Placental epithelial cell (primary cell): ENCODE measurements around the gene ABCC6.

DNA sequence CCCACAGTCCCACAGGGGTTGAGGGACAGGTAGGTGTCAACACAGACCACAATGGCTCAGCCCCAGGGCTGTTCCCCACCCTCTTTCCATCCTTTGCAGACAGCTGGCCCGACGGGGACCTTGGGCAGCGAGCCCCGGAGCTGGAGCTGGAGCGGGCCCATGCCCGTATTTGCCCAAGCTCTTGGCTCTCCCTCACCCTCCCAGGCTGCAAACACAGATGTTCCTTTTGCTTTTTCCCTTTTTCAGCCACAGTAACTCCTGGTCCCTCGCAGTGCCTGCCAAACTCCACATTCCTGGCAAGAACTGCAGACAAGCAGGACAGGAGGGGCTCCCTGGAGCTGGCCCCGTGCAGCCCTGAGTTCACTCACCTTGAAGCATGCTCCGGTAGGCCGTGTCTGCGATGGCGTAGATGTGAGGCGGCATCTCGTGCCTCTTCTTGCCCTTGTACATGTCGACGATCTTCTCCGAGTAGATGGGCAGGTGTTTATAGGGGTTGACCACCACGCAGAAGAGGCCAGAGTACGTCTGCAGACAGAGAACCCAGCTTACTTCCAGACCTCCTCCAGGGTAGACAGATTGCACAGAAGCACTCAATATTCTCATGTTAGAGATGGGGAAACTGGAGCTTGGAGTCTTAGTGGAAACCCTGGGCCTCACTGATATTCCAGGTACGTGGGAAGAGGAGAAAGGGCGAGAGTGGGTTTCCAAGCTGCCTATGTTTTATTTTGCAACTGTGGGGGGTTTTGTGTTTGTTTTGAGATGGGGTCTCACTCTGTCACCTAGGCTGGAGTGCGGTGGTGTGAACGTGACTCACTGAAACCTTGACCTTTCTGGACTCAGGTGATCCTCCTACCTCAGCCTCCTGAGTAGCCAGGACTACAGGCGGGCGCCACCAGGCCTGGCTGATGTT lies 33.7 kb downstream of the MYH11 start:
- CAGE, long polyA plus RNA: no peak

DNA sequence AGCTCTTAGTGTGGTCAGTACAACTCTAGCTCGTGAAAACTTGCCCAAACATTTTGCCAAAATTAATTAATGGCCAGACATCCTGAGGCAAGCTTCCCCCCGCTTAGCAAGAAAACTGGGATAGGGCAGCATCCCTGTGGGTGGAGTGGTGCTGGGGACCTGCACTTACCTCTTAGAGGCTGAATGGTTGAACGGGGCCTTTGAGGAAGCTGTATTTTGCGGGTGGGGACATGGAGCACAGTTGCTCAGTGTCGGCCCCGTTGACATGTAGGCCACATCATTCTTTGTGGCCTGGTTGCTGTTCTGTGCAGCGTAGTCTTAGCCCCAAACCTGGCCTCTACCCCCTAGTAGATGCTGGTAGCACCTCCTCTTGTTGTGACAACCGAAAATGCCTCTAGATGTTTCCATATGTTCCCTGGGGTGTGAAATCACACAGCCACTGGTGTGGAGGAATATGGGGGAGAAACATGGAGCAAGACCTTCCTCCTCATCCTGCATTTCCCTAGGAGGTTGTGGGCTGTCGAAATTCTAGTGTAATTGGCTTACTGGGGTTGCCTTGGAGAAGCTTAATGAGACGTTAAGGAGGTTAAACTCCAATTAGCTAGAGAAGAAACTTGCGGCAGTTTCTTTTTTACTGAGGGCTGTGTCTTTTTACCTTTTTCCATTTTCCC lies 9.3 kb downstream of the ABCC1 start:
- CAGE, long polyA plus RNA: no peak

GRCh38 chr16:15960984-15961560 lies 11.7 kb downstream of the ABCC1 start:
- CAGE, long polyA plus RNA: no peak

DNA sequence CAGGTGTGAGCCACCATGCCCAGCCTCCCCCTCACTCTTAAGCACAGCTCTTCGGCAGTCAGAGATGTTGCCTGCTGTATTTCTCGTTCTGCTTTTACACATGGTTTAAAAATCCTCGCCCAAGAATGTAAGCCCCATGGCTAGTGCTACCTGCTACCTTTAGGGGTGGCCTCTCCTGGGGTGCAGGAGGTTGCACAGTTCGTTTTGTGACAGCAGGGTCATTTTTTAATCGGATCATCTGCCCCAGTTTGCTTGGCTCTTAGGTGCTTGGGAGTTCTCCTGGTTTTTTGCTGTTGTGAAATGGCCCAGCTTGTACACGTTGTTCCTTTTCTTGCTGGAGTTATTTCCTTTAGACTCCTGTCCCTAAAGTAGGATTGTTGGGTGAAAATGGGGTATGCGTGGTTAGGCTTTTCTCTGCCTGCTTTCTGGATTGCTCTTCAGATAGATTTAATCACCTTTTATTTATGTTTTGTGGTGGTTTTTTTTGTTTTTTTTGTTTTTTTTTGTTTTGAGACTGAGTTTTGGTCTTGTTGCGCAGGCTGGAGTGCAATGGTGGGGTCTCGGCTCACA lies 25.7 kb downstream of the ABCC1 start:
- CAGE, long polyA plus RNA: no peak

DNA sequence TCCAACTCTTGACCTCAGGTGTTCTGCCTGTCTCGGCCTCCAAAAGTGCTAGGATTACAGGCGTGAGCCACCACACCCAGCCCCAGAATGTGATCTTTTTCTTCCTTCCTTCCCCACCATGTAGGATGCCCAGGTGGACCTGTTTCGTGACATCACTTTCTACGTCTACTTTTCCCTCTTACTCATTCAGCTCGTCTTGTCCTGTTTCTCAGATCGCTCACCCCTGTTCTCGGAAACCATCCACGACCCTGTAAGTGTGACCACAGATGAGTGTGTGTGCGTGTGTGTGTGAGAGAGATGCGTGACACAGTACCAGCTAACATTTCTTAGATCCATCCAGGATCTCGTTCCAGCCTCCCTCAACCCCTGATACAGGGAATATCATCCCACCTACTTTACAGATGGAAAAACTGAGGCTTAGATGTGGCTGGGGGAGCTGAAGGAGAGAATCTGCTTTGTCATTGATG lies 67.0 kb downstream of the ABCC1 start:
- CAGE, long polyA plus RNA: no peak

DNA sequence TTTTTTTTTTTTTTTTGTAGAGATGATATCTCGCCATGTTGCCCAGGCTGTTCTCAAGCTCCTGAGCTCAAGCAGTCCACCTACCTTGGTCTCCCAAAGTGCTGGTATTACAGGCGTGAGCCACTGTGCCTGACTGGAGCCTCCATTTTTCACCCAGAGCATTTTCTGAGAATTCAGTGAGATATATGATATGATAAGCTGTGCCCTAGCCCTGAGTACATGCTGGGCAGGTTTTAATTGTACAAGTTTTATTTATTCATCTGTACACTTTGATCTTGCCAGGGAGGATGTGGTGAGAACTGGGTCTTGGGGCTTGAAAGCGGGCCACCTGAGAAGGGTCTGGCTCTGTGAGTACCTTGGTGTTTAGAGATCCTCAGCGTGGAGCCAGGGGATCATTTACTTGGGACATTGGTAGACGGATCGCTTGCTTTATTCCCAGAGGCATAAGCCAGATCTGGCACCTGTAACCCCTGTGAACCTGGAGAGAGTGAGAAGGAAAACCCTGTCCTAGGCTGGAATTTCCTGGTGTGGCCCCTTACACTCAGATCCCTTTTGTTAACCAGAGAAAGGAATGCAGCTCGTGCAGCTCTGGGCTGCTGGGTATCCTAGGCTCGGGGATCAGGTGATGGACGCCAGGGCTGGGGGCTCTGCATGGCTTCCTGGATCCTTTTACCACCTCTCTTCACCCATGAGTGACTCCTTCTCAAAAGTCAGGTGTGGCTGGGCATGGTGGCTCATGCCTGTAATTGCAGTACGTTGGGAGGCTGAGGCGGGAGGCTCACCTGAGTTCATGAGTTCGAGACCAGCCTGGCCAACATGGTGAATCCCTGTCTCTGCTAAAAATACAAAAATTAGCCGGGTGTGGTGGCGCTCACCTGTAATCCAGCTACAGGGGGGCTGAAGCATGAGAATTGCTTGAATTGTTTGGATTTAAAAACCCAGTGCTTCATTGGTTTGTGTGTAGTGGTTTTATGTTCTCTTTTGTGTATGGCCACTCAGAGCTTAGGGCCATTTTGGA lies 92.0 kb downstream of the ABCC1 start:
- CAGE, long polyA plus RNA: no peak

- CAGE, long polyA plus RNA: no peak
Measured at GRCh38 chr16:16074612-16074857, 125.1 kb downstream of the ABCC1 start.

DNA sequence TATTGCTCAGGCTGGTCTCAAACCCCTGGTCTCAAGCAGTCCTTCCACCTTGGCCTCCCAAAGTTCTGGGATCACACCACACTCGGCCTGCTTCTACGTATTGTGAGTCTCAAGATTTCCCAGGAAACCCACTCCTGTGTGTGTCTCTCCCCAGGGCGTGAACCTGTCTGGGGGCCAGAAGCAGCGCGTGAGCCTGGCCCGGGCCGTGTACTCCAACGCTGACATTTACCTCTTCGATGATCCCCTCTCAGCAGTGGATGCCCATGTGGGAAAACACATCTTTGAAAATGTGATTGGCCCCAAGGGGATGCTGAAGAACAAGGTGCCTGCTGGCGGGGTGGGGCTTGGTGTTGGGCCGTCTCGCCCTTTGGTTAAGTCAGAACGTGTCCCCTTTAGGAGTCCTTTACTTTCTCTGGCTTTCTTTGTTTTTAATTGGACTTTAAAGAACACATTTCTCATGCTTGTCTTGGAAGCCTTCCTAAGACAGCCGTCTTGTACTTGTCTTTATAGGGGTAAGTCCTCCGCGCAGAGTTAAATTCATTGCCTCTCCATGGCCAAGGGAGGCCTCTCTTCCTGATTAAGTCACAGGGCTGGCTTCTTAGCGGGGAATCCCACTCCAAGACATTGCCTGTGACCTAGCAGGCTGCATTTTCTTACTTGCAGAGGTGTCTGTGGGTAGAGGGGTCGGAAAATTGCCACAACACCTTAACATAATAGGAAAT lies 136.5 kb downstream of the ABCC6 start:
- CAGE, long polyA plus RNA: no peak

GRCh38 chr16:16159241-16159736 lies 64.0 kb downstream of the ABCC6 start:
- CAGE, long polyA plus RNA: no peak

DNA sequence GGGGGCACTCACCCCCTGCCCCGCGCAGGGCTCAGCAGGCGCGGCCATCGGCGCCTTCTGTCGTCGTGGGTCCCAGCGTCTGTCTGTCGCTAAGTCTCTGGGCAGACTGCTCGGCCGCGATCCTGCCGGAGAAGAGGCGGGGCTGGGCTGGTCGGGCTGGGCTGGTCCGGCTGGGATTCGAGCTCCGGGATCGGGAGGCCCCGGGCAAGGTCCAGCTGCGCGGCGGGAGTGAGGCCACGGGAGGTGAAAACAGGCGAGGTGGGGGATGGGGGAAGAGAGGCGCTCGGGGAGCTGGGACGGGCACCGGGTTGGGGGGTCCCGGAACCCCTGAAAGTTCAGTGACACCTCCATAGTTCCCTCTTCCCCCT lies at the start of gene ABCC6:
Gene ABCC6, minus strand, starts transcription at position 108 of the 368 bp plus-strand sequence.
- CAGE, long polyA plus RNA: no peak

DNA sequence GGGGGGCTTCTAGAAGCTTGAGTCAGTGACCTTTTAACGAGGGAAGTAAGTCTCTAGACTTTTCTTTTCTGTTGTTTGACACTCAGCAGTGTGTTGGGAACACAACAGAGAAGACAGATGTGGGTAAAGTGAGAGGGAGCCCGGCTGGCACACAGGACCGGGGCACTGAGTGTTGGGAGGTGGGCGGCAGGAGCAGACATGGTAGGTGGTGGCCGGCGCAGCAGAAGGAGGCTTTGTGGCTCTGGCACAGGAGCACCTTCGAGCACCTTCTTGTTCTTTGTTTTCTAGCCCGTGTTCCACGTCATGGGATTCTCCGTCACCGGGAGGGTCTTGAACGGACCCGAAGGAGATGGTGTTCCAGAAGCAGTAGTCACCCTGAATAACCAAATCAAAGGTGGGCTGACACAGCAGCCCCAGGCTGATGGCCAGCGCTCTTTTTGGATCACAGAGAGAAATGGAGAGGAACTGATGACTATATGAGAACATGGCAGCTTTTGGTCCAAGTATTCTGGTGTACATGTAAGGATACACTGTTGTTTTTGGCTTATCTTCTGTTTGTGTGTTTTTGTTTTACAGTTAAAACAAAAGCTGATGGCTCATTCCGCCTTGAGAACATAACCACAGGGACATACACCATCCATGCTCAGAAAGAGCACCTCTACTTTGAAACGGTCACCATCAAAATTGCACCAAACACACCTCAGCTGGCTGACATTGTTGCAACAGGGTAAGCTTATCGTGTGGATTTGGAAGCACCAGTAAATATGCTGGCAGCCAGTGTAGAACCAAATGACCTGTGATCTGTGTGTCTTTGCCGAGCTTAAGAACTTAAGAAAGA lies 23.3 kb downstream of the NOMO3 start:
- CAGE, long polyA plus RNA: no peak

DNA sequence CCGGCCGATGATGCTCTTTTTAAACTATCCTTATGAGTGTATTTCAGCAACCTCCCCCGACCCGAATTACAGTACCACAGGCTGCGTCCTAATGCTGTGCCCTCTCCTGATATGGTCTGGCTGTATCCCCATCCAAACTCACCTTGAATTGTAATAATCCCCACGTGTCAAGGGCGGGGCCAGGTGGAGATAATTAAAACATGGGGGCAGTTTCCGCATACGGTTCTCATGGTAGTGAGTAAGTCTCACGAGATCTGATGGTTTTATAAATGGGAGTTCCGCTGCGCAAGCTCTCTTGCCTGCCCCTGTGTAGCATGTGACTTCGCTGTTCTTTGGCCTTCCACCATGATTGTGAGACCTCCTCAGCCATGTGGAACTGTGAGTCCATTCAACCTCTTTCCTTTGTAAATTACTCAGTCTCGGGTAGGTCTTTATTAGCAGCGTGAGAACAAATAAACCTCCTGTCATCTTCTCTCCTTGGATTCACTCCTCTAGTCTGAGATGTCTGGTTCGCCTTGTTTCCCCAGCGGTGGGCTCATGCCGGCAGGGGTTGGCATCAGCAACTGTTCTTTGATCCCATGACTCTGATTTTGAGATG lies 120.4 kb downstream of the NPIPA7 start:
- CAGE, long polyA plus RNA: no peak

DNA sequence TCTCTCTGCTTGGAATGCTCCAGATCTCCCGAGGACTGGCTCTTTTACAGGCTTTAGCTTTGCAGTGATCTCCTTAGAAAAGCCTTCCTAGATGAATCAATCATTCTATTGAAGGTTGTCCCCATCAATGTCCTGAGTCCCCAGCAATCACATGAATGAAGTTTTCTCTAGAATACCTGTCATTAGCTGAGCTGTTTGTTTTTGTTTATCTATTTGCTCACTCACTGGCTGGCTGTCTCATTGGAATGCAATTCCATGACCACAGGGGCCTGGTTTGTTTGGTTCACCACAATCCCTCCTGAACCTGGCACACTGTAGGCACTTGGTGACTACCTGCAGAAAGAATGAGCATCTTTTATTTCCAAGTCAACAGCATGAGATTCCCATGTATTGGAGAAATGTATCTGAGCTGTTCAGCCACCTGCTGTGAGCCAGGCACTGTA lies 345.2 kb downstream of the XYLT1 start:
- CAGE, long polyA plus RNA: no peak

DNA sequence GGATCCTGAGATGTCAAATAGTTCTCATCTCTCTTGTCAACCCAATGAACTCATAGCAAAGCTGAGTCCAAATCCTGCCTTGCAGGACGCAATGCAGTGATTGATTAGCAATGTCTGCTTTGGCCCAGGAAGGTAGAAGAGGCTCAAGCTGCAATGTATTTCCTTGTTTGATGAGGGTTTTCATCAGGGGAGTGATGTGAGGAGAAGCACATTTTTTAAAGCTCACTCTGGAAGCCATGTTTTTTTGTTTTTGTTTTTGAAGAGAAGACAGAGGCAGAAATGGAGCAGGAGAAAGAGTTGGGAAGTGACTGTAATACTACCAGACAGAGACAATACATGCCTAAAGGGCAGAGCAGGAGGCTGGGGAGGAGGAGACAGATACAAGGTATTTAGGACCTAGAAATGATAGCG lies 243.3 kb downstream of the XYLT1 start:
- CAGE, long polyA plus RNA: no peak

DNA sequence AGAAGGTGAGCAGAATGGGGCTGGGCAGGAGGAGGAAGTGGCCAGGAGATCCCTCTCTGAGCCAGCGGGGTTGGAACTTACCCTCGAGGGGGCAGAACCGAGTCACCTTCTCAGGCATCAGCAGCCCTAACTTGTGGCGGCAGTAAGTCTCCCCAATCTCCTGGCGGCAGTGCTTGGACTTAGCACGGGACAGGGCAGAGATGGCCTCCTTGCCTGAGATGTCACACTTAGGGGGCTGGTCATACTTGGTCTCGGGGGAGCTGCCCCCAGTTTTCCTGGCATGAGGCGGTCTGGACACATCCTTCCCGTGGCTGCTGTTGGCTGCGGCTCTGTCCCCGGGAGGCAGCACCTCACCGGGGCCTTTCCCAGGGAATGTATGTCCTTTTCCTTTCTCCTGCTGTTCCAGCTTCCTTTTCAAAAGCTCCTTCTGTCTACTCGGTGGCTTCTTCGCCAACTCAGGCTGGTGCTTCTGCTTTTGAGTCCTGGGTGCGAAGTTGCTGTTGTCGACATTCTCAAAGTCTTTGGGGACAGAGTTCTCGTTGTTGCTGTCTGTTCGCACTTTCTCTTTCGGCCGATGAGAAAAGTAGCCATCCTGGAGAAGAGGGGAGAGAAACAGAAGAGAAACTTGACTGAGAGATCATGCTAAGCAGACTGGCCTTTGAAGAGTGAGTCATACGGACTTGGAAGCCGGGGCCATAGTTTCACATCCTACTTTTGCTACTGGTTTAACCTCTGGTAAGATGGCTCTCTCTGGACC lies 211.7 kb downstream of the XYLT1 start:
- CAGE, long polyA plus RNA: no peak

DNA sequence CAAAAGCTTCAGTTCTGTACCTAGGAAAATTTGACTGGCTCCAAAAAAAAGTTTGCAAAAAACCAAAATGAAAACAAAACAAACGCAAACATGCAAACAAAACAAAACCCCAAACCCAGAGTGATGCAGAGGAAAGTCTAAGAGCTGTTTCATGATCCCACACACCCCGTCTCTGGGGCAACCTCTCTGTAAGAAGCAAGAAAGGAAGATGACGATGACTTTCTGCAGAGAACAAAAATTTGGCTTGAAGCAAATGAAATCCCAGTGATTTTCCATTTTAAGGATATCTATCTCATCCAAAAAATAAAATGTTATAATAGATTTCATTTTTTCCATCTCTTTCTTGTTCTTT lies 181.1 kb downstream of the XYLT1 start:
- CAGE, long polyA plus RNA: no peak

DNA sequence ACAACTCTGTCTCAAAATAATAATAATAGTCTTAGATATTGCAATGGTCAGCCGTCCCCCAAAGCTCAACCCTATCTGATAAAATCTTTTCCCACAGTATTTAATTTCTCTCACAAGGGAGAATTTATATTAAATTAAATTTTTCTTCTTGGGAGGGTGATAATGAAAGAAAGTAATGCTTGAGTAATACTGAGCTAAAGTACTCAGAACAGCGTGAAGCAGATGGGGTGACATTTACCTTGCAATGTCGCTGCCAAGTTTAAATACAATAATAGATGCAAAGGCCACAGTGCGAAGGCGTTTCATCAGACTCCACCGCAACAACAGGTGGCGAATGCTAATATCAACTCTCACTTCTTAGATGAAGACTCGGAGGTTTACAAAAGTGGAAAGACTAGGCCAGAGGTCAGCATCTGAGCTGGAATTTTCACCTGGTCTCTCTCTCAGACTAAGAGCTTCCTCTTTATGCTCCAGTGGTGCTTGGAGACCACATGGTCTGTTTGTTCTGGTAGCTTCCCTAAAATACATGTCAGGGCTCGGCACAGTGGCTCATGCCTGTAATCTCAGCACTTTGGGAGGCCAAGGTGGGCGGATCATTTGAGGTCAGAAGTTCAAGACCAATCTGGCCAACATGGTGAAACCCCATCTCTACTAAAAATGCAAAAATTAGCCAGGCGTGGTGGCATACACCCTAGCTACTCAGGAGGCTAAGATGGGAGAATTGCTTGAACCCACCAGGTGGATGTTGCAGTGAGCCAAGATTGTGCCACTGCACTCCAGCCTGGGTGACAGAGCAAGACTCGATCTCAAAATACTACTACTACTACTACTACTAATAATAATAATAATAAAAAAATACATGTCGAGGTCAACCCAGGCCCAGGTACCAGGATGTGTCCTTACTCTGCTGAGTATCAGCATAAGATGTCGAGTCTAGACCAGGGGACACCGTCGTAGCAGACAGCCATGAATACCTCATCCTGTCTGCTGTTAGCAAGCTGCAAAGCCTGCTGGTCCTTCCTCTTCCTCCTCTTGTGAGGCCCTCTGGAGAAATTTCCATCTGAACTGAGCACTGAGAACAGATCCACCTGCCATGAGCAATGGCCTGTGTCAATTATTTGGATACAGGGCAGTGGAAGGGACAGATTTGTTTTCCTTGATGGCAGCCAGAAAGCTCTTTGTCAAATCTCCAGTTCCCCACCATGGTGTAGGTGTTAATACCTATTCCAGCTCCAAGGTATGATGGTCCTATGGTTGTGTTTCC lies 168.9 kb downstream of the XYLT1 start:
- CAGE, long polyA plus RNA: no peak

GRCh38 chr16:17343026-17343513 lies 127.7 kb downstream of the XYLT1 start:
- CAGE, long polyA plus RNA: no peak

DNA sequence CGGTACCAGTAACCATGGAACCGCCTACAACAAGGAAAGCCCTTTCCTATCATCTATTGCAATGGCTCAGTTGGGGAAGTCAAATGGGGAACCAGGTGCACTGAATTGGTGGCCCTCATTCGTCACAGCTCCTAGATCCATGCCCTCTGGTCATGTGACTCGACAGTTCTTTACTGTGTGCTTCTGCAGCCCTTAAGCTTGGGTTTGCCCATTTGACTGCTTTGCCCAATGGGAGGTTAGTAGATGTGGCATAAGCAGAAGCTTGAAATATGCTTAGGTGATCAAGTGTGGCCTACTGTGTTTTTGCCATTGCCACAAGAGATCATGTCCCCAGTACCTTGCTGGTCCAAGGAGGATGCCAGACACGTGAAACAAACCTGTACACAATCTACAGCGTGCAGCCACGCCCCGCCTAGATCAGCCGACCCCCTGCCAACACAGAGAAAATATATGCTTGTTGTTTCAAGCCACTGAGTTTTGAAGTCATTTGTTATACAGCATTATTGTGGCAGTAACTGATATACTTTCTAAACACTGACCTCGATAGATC lies 109.8 kb downstream of the XYLT1 start:
- CAGE, long polyA plus RNA: no peak

DNA sequence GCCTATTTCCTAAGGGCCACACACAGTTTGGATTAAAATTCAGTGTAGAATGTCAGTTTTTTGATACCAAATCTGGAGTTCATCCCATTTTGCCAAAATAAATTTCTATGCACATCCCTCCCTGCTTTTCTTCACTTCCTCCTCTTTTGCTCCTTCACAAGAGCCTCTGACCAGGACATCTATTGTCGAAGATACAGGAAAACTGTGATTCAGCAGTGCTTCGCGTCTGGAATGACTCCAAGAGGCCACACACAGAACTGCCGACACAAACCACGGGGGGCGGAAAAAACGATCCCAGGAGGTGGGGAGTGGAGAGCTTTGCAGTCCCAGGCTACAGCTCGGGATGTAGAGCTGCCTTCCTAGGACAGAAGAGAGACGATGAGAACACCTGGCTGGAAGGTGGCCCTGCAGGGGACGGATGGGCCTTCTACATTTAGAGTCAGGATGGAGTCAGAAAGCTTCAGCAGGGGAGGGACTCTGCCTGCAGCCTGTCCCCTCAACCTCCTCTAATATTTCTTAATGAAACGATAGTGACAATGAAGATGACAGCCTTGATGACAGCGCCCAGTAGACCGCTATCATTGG lies 102.8 kb downstream of the XYLT1 start:
- CAGE, long polyA plus RNA: no peak